Pulmonary lymph node (tissue), 1 donor: Measurements from ENCODE around the genes ALDH18A1 and TLL2.

- PRO-cap, result no peak
Observed at GRCh38 chr10:95645936-95646640, 10.4 kb downstream of the ALDH18A1 start.

DNA sequence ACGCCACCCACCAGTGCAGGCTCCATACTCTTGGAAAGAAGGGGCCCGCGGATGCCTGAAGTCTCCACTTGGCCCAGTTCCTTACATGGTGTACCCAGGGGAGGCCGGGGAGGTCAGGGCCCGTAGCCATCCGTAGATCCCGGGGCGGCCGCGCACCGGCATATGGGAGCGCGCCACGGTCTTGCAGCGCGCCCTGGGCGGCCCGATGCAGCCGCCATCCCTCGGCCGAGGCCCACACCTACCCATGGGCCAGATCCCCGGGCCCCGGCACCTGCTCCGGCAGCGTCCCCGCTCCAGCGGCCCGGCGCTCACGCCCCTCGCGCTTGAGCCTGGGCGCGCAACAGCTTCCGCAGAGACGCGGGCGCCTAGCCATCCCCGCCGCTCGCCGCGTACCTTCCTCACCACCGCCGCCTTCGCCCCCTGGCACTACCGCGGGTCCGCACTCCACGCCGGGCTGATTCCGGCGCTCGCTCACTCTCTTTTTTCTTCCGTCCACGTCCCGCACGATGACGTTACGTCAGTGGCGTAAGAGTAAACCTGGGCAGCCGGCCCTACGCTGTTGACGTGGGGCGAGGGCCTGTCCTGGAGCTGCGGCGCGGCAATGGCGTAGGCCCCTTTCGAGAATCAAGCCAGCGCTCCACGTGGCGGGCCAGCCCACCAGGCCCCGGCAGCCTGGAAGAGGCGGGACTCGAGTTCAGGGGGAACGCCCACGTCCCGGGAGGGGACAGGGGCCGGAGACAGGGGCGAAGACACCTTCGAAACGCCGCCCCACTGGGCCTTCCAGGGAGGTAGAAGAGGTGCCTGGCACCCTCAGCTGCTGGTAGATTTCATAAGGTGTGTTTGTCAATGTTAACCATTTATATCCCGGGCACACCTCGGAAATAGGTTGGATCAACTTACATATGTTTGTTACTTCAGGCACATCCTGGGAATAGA is at the start of gene ALDH18A1:
ALDH18A1 (minus strand) TSS at position 508 of the 936 bp plus-strand sequence.
- PRO-cap, result bidirectional peak, plus-strand start at position 703 of the sequence, minus-strand start at position 456 of the sequence

DNA sequence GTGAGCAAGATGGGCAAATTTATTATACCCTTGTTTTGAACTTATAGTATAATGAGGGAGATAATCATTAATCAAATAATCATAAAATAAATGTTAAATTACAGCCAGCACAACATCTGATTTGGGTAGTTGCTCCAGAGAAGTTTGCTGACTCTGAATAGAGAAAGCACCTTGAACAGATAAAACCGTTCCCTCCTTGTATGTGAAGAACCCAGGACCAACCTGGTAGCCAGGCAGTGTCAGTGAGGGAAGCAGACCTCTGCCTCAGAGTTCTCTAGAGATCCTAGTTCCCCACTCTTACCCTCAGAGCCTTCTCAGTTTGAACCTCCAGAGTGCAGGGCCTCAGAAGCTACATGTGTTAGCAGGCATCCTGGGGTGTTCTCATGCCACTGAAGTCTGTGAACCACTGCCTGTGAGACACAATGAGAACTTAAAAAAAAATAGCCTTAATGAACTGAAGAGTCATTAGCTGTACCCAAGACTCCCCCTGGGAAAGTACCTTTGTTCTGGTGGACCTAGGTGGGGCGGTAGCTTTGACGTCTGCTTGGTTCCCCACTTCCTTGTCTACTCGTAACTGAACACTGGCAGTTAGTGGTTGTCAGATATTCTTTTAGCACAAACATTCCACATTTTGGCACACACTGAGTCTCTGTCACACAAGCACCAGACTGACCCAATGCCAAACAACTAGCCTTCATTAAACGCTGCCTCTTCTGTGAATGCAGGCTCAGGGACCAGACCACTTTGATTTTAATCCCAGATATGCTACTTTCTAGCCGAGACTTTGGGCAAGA is 75.6 kb upstream of the CC2D2B start:
- PRO-cap, result bidirectional peak, plus-strand start at position 583 of the sequence, minus-strand start at position 398 of the sequence

DNA sequence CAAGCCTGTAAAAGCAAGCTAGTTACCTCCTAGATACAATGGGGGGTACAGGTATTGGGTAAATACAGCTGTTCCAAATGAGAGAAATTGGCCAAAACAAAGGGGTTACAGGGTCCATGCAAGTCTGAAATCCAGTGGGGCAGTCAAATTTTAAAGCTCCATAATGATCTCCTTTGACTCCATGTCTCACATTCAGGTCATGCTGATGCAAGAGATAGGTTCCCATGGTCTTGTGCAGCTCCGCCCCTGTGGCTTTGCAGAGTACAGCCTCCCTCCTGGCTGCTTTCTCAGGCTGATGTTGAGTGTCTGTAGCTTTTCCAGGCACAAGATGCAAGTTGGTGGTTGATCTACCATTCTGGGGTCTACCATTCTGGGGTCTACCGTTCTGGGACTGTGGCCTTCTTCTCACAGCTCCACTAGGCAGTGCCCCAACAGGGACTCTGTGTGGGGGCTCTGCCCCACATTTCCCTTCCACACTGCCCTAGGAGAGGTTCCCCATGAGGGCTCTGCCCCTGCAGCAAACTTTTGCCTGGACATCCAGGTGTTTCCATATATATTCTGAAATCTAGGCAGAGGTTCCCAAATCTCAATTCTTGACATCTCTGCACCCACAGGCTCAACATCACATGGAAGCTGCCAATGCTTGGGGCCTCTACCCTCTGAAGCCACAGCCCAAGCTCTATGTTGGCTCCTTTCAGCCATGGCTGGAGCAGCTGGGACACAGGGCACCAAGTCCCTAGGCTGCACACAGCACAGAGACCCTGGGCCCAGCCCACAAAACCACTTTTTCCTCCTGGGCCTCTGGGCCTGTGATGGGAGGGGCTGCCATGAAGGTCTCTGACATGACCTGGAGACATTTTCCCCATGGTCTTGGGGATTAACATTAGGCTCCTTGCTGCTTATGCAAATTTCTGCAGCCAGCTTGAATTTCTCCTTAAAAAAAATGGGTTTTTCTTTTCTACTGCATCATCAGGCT is 33.3 kb upstream of the CC2D2B start:
- PRO-cap, result no peak

DNA sequence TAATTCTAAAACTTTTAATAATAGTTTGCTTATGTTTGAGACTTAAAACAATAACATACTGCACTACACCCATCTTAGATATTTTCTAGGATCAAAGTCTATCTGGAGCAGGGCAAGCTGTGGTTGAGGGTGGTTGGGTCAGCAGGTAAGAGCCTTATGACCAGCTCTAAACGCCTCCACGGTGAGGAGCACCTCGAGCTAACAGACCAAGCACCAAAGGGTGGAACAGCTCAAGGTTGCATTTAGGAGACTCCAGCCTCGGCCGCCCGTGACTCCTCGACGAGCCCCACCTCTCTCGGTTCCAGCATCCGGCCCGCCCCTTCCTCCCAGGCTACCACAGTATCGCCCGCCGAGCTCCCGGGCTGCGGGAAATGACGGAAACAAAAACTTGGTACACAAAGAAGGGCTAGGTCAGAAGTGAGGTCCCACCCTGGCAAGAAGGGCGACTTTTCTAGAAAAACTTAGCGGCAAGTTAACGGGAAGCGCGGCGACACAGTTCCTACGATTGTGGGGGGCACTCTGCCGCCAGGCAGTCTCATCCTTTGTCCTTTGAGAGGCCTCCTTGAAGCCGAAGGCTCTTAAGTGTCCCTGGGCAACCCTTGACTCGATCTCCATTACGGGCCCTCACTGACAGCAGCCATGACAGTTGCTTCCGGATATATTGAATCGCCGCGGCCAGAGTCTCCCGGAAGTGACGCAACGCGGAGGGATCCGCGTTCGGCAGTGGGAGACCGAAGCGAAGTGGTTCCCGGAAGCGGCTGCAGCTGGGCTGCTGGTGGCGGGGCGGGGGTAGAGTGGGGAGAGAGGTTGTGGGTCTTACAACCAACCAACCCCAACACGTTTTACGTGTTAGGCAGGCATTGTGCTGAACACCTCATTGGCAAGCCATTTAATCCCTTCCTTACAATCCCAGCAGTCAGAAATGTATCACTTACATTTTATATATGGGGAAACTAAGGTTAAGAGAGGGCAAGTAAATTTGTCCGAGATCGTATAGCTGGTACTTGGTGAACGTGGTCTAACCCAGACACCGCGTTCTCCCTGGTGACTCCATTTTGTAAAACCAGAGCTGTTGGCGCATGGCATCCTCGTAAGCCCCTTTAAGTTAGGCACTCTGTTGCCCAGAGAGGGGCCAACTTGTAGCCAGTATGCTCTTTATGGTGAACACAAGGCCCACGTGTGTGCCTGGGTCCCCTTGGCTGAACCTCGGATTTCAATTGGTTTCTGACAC is 40.1 kb upstream of the ZNF518A start:
- PRO-cap, result bidirectional peak, plus-strand start at position 409 of the sequence, minus-strand start at position 215 of the sequence; bidirectional peak, plus-strand start at position 734 of the sequence, minus-strand start at position 663 of the sequence

GRCh38 chr10:96154555-96155180 is 24.6 kb downstream of the ZNF518A start:
- PRO-cap, result no peak

- PRO-cap, result no peak
Observed at GRCh38 chr10:96260055-96260560, 11.3 kb downstream of the BLNK start.

DNA sequence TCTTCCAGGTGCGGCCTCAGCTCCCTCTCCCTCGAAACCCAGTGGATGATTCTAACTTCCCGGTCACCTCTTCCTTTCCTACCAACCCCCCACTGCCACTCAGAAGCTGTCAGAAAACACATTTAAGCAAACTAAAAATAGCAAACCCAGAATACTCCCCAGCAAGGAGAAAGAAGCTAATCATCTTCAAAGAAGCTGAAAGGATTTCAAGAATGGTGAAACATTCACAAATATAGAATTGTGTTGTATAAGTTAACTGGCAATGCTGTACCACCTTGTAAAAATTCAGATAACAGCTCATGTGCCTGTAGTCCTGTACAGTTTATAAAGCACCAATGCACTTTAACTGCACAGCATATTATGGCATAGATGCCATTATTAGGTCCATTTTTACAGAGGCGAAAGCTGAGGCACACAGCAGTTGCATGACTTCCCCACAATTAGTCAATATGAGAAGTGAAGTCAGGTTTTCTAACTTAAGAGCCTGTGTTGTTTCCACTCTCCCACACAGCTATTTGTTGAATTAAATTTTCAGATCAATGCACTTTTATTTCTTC is 13.7 kb upstream of the DNTT start:
- PRO-cap, result bidirectional peak, plus-strand start at position 62 of the sequence, minus-strand start at position 40 of the sequence; unidirectional peak, minus-strand start at position 442 of the sequence

- PRO-cap, result bidirectional peak, plus-strand start at chr10:96514093, minus-strand start at chr10:96513858
Observed at GRCh38 chr10:96513462-96514428, at the start of gene TLL2. TLL2 (minus strand) TSS chr10:96513926.

DNA sequence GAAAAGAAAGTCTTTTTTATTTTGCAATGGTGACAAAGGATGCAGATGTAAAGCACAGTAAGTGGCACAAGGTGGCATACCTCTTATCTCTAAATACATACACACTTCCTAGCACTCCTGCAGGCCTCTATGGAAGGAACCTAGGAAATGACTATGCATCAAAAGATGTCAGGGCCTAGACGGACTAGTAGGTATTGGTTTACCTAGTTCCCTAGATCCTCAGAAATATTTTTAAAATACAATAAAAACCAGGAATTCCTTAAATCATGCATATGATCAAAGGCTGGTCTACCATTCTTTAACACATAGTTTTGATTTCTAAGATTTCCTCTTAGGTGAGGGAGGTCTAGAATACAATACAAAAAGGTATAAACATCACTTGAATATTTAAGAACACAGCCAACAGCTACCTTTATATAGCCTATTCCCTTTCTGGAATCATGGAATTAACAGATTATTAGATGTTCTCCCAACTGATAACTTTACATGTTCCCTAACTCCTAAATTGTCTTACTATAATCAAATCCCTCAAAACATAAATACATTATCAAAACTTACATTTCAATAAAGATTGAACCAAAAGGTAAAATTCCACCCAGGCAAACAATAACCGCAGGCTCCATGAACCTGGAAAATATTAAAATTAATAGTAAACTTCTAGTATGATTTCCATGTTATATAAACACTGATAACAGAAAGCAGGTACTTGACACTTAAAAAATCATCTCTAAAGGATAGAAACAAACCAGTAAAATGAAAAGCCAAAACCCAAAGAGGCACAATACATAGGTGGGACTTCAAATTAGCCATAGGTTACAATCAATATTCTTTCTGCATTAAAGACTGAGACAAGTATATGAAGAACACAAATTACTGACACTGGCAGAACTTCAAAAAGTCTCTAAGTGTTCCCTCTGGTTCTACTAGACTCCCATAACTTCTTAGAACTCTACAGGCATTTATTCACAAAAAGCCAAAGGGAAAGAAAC is 16.6 kb upstream of the TLL2 start:
- PRO-cap, result no peak

DNA sequence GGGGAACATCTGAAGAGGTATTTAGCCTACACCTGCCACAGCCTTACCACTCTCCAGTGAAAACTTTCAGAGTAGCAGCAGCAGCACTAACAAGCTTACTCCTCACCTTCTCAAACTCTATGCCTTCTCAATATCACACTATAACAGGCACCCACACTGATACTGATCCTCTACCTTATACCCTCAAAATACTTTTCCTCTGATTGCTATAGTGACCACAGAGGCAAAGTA is 35.2 kb upstream of the TLL2 start:
- PRO-cap, result no peak

- PRO-cap, result no peak
Observed at GRCh38 chr10:96557084-96557998, 29.5 kb downstream of the TM9SF3 start.

DNA sequence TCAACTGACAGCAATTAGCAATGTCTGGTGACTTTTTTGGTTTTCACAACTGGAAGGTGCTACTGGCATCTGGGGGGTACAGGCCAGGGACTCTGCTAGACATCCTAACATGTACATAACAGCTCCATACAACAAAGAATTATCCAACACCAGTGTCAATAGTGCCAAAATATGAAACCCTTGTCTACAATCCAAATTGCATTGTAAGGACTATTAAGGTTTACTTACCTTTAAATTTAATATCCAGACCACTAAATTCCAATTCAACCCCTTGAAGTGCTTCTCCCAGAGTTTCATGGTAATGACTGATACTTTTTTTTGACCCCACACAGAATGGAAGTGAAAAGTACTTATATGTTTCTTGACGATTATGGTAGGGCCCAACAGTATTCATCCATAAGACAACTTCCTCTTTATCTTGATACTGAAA is 10.4 kb downstream of the TM9SF3 start:
- PRO-cap, result no peak

- PRO-cap, result no peak
Observed at GRCh38 chr10:96585375-96585921, 1.4 kb downstream of the TM9SF3 start.

- PRO-cap, result no peak
Observed at GRCh38 chr10:96585922-96586422, 840 bp downstream of the TM9SF3 start.

GRCh38 chr10:96588707-96589144 is 1.9 kb upstream of the TM9SF3 start:
- PRO-cap, result no peak

GRCh38 chr10:96637617-96638173 is 50.9 kb upstream of the TM9SF3 start:
- PRO-cap, result no peak

DNA sequence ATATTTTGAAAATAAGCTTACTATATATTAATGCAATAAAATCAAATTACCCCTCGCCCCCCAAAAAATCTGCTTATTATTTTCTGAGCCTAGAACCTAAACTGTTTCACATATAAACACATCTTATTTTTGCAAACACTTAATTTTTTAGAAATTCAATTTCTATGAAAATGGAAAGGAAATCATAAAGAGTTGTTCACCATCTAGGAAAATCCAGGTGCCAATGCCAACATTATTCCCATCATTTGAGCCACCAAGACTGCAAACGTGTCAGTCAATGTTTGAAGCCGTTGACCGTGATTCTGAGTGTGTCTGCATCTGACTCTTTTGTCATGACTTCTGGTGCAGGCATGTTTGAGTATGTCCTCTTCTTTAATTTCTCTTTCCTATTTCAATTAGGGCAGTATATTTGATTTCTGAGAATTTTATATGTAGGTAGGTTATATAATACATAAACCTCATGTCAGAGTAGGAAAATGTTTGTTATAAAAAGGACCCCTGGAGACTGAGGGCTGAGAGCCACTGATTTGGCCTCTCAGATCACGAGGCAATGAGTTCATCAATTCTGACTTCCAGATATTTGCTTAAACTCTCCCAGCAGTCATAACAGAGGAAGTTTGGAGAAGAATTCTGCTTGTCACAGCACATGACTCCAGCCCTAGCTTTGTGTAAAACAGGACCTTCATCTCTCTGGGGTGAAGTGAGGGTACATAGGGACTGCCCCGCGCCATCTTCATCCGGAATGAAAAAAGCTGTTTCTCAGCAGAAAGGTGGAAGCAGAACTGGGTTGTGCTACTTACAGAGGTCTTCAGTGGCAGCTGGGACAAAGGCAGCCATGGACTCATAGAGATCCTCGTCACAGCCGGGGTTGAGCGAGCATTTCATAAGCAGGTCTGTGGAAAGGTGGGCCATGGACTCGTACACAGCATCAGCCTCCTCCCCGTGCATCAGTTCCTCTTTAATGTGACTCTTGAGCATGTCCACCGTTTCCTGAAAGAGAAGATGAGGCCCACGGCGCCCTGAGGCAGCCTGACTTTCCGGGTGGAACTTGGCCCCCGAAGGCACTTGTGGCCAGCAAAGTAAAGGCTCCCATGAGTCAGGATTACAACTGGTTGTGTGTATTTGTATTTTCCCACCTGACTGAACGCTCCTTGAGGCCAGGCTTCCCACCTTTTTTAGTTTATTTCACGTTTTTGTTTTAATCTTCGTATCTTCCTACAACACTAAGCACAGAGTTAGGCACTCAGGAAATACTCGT is 58.3 kb upstream of the TM9SF3 start:
- PRO-cap, result bidirectional peak, plus-strand start at position 614 of the sequence, minus-strand start at position 616 of the sequence; unidirectional peak, minus-strand start at position 960 of the sequence; bidirectional peak, plus-strand start at position 1,032 of the sequence, minus-strand start at position 960 of the sequence

- PRO-cap, result no peak
Observed at GRCh38 chr10:96656827-96657351, 63.4 kb downstream of the PIK3AP1 start.

DNA sequence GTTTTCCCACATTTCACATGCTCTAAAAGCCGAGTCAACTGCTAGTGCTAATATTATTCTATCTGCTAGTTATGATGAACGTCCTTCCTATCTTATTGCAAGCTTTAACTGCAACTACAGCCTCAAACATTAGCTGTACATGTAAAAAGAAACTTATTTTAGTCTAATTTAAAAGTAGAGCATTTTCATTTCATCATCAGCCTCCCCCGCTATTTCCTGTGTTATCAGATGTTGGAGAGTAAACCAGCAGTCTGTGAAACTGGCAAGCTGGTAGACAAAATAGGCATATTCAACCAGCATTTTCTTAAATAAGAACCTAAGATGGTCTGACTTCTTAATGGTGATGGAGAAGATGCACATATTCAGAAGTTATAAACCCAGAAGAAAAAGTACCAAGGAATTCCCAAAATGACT is 25.0 kb downstream of the PIK3AP1 start:
- PRO-cap, result unidirectional peak, plus-strand start at position 249 of the sequence; unidirectional peak, plus-strand start at position 337 of the sequence